LUHMES (cell line): ENCODE data around the genes CKM, POLR1G, PPM1N and QPCTL.

DNA sequence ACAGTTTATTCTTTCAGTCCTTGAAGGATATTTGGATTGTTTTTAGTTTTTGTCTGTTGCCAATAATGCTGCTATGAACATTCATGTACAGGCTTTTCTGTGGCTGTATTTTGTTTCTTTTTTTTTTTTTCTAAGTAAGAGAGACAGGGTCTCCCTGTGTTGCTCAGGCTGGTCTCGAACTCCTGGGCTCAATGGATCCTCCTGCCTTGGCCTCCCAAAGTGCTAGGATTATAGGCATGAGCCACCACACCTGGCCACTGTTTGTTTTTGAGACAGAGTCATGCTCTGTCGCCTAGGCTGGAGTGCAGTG is 3.9 kb downstream of the CLPTM1 start:
- PRO-cap: no peak

- PRO-cap: bidirectional peak, plus-strand start at chr19:45091226, minus-strand start at chr19:45091083
Measured at GRCh38 chr19:45090718-45091336, 2.2 kb upstream of the PPP1R37 start.

GRCh38 chr19:45116000-45116521 is 23.1 kb downstream of the PPP1R37 start:
- PRO-cap: no peak

DNA sequence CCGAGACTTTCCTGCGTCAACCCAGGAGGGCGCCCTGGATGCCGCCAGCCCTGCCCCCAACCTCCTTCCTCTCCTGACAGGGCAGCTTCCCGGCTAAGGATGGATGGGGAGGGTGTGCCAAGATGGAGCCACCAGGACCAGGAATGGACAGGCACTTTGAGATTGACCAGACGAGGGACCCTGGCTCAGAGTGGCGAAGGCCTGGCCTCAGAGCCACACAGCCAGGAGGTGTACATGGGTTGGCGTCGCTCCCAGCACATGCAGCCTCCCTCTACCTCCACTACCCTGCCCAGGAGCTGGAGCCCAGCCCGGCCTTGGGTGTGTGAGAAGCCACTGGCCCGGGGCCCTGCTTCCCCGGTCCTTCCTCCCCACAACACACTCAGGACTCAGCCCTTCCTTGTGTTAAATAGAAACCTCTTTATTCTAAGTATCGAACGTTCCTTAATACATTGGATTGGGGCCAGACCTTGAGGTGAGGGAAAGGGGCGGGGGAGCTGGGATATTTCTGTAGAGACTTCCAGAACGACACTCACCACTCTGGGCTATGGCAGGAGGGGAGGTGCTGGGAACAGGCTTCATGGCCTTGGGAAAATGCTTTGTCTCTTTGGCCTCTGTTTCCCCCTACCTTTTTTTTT is 33.1 kb downstream of the EXOC3L2 start:
- PRO-cap: no peak

DNA sequence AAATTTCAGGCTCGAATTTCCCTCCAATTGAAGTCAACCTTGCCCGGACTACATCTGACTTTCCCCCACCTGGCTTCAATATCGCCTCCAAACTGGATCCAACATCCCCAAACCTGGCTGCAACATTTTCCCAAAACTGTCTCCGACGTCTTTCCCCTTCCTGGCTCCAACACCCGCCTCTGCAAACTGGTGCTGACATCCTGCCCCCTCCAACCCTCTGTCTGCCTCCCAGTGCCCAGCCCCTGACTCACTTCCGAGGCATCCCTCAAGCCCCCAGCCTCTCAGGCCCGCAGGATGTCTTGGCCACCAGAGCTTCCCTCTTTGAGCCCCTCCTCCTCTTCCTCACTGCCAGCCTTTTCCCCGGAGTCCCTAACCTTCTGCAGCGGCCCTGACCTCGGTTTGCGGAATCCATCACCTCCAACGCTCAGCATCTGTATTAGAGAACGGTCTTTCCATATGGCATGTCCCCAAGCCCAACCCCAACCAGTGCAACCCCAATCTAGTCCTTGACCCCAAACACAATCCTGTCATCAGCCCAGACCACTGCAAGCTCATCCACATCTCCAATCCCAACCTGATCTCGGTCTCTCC is 790 bp downstream of the EXOC3L2 start:
- PRO-cap: no peak

- PRO-cap: no peak
Measured at GRCh38 chr19:45251377-45252304, 570 bp downstream of the MARK4 start.

DNA sequence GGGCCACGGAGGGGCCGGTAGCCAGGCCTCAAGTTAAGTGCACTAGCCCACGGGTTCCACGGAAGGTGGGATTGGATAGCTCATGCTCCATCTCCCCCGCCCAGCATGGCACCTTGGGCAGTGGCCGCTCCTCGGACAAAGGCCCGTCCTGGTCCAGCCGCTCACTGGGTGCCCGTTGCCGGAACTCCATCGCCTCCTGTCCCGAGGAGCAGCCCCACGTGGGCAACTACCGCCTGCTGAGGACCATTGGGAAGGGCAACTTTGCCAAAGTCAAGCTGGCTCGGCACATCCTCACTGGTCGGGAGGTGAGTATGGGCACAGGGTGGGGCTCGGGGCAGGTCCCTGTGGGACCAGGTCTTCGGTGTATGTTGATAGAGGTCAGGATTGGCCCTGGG is 7.8 kb downstream of the MARK4 start:
- PRO-cap: no peak

DNA sequence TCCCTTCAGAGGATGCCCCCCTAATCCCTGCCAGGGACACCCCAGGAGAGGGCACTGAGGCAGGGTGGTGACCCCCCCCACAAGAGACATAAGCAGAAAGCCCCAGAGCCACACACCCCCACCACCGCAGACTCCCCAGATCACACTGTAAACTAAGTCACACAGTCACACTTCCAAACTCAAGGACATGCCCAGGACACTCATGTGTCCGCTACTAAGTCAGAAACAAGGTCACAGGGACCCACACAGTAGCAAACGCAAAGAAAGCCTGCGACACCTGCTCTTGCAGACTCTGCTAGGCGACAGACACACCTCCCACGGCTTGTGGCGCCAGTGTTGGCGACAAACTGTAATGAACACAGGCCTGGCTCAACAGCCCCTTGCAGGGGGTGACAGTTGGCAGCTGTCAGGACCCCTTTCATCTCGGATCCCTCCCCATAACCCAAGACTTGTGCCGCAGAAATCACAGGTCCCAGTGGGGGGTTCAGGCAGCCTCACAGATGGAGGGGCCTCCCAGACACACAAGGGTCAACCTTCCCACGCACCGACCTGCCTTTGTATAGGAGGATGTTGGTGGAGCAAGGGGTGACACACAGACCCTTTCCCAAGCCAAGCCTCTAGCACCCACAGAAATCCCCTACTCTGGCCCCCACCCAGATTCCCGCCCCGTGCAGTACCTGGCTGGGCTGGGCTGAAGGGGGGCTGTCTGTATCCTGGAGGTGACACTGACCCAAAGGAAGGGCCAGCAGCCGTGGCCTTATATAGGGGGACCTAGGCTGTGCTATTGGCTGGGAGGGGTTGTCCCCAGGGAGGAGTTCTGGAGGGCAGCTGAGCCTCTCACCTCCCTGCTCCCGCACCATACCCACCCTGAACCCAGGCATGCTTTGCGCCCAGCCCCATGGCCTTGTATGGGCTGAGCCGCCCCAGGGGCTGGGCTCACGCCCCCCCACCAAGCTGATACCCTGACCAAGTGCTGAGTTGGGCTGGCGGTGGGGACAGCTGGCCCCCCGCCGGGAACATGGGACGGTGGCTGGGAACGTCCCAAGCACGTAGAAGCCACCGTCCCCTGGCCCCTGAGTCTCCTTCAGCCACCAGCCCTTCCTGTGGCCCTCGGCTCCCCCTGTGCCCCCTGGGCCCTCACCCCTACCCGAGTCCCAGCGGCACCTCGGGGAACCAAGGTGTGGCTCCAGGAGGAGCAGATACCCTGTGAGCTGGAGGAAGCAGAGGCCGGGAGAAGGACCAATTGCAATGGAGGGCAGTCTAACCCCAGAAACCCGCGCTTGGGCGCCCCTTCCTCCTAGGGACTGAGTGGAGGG is at the start of gene CKM:
TSS of gene CKM (minus strand) at position 732 of the 1,316 bp plus-strand sequence.
- PRO-cap: bidirectional peak, plus-strand start at position 558 of the sequence, minus-strand start at position 355 of the sequence

GRCh38 chr19:45404673-45404975 is 245 bp downstream of the PPP1R13L start:
- PRO-cap: no peak

GRCh38 chr19:45406221-45406528 is 269 bp upstream of the POLR1G start:
- PRO-cap: bidirectional peak, plus-strand start at chr19:45406643, minus-strand start at chr19:45406343

GRCh38 chr19:45406529-45406831 is at the start of gene POLR1G:
POLR1G (plus strand) TSS chr19:45406644.
- PRO-cap: bidirectional peak, plus-strand start at chr19:45406643, minus-strand start at chr19:45406343

DNA sequence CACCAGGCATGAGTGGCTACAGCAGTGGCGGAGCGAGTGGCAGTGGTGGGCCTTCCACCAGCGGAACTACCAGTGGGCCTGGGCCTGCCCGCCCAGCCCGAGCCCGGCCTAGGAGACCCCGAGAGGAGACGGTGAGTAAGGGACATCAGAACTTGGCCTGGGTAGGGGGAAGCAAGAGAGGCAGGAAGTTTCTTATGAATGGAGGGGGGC is 2.9 kb downstream of the FOSB start:
- PRO-cap: no peak

DNA sequence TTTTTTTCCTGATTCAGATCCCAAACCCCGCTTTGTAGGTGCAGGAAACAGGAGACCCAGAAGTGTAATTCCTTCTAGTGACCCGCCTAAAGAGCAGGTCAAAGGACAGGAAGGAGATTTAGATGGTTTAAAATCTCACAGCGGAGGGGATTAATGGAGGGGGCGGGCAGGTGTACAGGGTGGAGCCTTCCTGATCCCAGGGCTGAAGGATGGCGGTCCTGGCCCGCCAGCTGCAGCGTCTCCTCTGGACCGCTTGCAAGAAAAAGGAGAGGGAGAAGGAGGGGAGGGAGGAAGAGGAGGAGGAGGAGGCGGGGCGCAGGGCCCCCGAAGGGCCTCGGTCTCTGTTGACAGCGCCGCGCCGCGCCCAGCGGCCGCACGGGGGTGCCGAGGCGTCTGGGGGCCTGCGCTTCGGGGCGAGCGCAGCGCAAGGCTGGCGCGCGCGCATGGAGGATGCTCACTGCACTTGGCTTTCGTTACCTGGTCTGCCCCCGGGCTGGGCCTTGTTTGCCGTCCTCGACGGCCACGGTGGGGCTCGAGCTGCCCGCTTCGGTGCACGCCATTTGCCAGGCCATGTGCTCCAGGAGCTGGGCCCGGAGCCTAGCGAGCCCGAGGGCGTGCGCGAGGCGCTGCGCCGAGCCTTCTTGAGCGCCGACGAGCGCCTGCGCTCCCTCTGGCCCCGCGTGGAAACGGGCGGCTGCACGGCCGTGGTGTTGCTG is at the start of gene PPM1N:
TSS of gene PPM1N (plus strand) at position 180 of the 716 bp plus-strand sequence.
- PRO-cap: unidirectional peak, plus-strand start at position 340 of the sequence

DNA sequence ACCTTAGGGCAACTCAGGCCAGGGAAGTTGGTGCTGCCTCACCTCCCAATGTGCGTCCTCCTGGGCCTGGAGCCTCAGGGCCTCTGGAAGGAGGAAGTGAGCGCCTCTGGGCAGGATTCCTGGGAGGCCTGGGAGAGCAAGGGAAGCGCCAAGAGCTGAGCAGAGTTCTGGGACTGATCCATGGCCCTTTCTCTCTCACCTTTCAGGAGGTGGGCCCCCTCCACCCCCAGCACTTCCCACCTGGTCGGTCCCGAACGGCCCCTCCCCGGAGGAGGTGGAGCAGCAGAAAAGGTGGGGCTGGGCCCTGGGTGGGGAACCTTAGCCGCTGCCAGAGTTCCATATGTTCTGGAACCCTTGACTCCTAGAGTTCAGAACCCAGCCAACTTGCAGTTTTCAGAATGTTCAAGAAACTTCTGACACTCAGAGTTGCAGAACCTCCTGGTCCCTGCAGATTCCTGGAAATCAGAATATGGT is 13.9 kb downstream of the VASP start:
- PRO-cap: no peak

DNA sequence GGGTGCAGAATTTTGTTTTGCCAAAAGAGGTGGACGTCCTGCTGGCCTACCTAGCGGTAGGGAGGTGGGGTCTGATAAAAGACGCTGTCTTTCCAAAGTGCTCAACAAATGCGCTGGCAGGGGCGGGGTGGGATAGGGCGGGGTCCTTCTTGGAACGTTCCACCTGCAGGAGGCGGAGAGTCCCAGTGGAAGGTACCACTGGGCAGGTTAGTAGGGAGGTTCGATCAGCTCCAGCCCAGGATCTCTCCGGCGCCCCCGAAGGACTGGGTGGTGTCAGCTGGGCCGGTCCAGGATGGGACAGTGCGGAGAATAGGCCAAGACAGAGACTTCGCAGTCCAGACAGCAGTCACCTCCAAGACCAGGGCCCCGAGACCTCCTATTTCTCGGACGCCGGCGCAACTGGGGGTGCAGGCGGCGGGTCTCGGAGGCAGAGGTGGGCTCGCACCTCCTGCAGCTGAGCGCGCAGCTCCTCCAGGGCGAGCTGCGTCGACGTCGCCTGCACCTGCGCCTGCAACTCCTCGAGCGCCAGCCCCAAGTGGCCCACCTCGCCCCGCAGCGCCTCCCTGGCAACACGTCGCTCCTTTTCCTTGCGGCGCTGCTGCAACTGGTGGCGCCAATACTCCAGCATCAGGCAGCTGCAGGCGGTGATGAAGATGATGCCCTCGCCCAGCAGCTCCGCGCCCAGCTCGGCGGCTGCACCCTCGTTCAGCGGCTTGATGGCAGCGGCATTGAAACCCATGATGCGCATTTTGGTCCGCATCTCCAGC is 21.6 kb downstream of the VASP start:
- PRO-cap: no peak

GRCh38 chr19:45529459-45529803 is 22.2 kb downstream of the VASP start:
- PRO-cap: no peak

DNA sequence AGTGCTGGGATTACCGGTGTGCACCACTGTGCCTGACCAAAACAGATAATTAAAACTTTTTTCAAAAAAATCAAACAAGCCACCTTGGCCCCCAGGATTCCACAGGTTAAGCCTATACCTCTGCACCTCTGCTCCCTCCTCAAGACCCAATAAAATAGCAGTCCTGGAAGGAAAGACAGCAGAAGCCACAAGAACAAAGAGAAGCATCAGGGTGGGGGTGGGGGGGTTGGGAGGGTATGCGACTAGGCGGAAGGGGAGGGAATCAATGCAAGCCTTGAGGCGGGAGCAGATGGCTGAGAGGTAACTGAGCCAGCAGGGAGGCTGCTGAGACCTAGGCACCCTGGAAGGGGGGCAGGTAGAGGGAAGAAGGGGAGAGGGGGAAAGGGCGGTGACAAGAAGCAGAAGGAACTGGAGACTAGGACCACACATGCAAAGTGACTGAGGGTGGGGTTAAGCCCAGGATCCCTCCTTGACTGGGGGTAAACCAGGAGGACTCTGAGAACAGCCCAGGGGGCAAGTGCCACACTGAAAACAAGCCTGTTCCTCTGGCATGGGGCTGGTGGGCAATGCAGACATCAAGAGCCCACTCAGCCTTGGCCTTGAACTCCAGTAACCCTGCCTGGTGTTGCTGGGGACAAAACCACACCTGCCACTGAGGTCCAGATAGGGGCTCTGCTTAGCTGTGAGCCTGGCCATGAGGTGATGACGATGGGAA is 20.5 kb downstream of the OPA3 start:
- PRO-cap: no peak

DNA sequence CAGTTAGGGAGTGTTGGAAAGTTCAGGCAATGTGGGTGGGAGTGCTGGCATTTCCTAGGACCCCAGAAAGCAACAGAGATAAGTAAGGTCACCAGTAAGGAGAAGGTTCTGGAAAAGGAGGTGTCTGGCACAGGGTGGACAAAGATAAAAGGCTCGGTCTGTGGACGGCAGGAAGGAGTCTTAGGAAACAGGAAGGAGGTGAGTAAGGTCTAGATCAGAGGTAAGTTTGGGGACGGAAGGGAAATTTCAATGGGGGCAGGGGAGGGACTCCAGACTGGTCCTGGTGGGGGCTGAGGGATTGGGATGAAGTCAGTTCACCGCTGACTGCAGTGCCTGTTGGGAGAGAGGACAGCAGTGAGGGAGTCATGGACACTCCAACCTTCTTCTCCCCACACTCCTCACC is 7.8 kb upstream of the OPA3 start:
- PRO-cap: no peak

GRCh38 chr19:45692138-45693310 is at the start of gene QPCTL:
QPCTL (plus strand) TSS chr19:45692666.
- PRO-cap: bidirectional peak, plus-strand start at chr19:45692695, minus-strand start at chr19:45692525; unidirectional peak, minus-strand start at chr19:45692881

DNA sequence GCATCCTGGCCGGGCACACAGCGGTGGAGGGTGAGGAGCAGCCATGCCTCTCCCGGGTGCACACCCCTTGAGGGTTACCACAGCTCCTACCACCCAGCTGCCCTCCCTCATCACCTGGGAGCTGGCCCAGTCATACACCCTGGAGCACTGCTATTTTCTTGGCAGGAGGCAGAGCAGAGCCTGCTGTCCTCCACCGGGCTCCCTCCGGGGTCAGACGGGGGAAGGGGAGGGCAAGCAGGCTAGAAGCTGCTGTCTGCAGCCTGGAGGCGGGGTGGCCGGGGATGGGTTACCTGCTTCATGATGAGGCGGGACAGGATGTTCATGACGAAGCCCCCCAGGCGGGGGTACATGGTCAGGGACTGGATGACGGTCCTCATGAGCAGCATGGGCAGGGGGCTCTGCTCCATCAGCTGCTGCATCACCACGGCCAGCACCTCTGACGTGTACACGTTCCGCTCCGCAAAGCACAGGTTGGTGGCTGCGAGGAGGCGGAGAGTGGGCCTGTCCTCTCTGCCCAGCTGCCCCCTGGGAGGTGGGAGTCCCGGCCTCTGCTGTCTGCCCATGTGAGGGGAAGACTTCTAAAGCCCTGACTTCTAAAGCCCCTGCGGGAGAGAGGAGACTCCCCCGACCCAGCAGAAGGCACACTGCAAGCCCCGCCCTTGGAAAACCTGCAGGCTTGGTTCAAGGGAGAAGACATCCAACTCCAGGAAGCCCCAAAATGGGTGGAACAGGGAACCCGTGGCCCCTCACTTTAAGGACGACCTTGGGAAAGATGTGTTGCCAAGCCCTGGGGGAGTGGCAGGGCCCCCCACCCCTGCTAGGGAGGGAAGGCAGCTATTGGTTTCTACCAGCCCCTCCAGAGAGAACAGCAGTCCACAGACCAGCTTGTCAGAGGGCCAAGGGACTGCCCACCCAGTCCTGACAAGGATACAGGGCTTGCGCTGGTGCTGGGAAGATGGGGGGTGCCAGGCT is 2.8 kb upstream of the RSPH6A start:
- PRO-cap: no peak